Peritoneum (tissue), 1 donor: ENCODE measurements around a stretch of chr3.

DNA sequence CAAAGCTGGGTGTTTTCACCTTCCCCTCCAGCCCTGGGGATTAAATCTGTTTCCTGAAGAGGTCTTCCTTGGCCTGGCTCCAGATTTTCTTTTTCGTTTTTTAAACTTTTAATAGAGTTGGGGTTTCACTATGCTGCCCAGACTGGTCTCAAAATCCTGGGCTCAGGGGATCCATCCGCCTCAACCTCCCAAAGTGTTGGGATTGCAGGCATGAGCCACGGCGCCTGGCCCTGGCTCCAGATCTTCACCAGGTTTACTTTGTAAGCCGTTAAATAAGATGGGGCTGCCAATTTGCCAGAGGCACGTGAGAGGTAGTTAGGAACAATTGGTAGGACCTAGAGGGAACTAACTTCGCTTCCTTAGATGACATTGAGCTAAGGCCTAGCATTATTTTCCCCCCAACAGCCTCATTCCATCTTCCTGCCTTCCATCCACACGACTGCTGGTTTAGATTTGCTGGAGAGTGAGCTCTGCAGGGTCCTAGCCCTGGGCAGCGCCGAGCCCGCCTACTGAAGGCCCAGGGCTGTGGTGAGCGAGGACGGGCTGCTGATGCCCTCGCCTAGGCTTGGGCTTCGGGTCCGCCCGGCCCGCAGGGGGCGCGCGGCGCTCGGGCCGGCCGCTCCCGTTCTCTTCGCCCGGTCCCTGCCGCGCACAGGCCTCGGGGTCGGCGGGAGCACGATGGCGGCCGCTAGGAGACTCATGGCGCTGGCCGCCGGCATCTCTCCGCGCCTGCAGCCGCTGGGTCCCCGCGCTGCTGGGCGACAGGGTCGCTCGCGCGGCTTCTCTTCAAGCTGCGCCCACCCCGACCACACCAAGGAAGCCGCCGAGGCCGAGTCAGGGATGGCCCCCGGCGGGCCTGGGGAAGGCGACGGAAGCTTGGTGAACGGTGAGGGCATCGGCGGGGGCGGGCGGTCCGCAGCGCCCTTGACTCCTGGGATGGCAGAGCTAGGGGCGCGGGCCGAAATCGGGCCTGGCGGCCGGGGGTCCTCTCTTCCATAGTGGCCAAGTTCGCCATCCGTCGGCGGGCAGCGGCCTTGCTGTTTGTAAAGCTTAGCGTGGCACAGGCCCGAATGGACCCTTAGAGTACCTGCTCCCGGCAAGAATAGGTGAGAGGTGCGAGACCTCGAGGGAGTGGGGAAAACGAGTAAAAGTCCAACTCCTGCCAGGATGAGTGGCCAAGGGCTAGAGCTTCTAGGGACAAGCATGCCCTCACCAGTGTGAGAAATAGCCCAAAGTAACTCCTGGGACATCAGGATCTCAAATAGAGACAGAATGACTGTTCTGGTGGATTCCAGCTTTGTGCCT lies 21.9 kb downstream of the DHX30 start:
- PRO-cap: unidirectional peak, plus-strand start at position 654 of the sequence

- PRO-cap: no peak
These were observed 48.4 kb downstream of the DHX30 start for GRCh38 chr3:47851262-47851770.

GRCh38 chr3:47891193-47891612 lies 88.3 kb downstream of the DHX30 start:
- PRO-cap: no peak

- PRO-cap: no peak
These were observed 4.6 kb downstream of the PLXNB1 start for GRCh38 chr3:48425138-48425767.

- PRO-cap: unidirectional peak, minus-strand start at chr3:48429344
These were observed 649 bp downstream of the PLXNB1 start for GRCh38 chr3:48429195-48429678.

- PRO-cap: no peak
These were observed 2.3 kb downstream of the TREX1 start for GRCh38 chr3:48468311-48468829.

GRCh38 chr3:48503380-48503776 lies 596 bp downstream of the SHISA5 start:
- PRO-cap: no peak

DNA sequence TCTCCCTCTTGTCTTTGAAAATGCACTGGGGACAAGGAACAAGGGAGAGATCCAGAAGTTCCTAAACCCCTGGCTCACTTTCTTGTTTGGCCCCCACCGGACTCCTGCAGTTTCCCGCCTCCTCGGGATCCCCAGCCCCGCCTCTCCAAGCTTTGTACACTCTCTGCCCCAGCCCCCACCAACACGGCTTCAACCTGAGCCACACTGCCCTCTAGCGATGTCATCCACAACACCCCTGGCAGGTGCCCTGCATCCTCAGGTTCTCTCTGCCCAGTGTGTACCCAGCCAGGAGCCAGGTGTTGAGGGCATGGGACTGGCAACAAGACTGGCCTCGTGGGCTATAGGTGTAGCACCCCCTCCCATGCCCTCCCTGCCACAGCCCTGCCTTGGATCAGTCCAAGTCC lies 1.5 kb upstream of the PFKFB4 start:
- PRO-cap: no peak

DNA sequence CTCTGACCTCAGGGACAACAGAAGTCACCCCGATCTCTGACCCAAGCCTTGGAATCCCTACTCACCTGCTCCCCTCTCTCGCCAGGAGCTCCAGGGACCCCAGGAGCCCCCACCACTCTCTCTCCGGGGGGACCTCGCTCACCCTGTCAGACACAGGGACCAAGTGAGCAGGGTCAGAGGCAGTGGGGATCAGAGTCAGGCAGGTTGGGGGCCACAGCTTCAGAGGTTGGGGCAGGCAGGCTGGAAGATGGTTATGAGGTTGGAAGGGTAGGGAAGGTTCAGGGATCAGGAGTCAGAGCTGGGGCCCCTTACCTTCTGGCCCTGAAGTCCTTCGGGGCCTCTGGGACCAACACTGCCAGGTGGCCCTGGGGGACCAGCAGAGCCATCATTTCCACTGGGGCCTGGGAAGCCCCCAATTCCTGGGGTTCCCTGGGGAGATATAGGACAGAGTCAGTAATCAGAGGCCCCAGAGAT lies 3.1 kb upstream of the UCN2 start:
- PRO-cap: no peak

DNA sequence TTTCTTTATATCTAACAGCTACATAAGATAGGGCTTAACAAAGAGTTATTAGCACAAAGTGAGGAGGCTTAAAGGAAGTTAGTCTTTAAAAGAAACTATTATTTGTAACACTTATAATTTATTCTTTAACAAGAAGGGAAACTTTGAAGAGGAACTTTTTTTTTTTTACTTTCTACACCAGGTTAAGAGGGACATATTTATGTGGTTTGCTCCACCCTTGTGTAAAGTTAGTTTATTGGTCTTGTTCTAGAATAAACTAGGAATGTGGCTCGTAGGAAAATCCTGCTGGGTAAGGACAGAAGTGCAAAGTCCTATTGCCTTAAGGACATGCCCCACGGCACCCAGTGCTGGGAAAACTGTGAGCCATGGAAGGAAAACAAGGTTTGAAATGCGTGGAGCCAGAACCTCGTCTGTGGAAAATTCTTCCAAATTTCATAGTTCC lies 3.1 kb downstream of the TMEM89 start:
- PRO-cap: no peak

GRCh38 chr3:48683103-48683894 lies 2.4 kb downstream of the NCKIPSD start:
- PRO-cap: no peak

DNA sequence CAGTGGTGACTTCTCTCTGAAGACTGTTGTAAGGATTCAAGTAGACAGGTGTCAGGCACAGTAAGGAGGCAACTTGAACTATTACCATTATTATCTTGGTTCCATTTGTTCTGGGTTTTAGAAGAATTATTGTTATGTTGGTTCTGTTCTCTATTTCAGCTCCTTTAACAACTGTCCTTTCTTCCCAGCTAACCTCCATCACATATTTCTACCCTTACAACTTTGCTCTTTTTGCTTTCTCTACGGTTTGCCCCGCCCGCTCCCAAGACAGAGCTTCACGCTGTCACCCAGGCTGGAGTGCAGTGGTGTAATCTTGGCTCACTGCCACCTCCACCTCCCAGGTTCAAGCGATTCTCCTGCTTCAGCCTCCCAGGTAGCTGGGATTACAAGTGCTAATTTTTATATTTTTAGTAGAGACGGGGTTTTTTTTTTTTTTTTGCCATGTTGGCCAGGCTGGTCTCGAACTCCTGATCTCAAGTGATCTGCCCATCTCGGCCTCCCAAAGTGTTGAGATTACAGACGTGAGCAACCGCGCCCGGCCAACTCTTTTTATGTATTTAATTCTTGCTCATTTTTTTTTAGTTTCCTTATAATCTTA lies 51.3 kb downstream of the PRKAR2A start:
- PRO-cap: no peak

GRCh38 chr3:48845081-48845554 lies 2.6 kb downstream of the PRKAR2A start:
- PRO-cap: no peak

GRCh38 chr3:48897237-48898240 lies 1.1 kb downstream of the SLC25A20 start:
- PRO-cap: no peak

GRCh38 chr3:48927377-48927832 lies 8.8 kb downstream of the ARIH2 start:
- PRO-cap: no peak

DNA sequence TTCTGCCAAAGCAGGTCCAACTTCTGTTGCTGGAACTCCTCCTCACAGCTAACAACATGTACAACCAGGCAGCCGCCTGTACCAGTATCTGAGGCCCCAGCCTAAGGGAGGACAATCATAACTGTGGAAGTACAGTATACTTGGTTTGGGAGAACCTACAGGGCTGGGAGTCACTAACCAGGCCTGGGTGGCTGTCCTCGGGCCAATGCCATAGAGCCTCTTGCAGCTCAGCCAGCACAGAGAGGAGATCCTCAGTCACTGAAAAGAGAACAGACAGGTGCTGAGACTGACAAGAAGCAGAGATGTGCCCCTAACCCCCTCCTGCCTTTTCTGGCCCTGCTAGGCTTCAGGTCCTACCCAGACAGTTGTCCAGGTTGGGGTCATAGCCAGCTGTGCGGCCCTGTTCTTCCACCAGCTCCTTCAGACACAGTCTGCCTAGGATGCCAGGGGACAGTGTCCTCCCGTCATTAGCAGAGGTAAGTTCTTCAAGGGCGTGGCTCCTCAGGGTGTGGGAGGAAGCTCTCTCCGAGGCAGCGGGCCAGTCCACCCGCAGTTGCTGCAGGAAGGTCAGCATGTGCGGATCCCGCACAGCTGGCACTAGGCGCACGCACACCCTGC lies 1.0 kb downstream of the DALRD3 start:
- PRO-cap: no peak

DNA sequence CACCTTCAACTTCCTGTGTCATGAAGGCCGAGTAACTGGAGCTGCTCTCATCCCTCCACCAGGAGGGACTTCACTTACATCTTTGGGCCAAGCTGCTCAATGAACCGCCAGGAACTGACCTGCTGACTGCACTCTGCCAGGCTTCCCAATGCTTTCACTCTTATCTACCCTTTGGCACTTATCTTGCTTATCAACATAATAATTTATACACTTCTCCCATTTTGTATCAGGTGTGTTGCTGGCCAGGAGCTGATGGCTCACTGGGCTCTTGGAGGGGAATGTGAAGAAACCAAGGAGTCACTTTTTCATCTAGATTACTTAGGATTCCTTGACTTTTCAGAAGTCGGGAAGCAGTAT lies 1.1 kb downstream of the NDUFAF3 start:
- PRO-cap: no peak

GRCh38 chr3:49025810-49026715 lies 3.1 kb downstream of the IMPDH2 start:
- PRO-cap: no peak

GRCh38 chr3:49092236-49092638 lies 1.6 kb downstream of the QRICH1 start:
- PRO-cap: no peak

DNA sequence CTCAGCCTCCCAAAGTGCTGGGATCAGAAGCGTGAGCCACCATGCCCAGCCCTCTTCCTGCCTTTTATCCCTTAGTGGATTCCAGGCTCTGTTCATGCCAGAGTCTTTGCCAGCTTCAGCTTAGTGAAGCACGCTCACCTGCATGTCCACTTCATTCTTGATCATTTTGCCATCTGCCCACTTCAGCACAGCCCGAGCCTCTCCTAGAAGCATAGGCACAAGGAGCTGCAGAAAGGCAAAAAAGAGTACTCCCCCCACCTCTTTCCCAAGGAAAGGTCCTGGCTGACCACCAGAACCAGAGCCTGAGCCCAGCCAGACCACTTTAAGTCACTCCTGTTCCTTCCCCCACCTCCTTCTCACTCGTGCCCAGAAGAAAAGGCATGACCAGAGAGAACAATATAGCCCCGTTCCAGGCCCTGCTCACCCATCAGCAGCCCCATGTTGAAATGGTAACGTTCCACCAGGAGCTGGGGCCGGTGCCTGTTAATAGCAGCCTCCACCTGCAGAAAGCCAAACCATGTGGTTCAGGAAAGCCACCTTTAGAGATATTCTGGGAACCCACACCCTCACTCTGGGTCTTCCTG lies 1.3 kb downstream of the QARS1 start:
- PRO-cap: no peak